Osteoblast (primary cell): ENCODE results near the genes PSMD8 and RYR1.

- CAGE, long polyA plus RNA, result no peak
- RRBS, result no CpG with 5 or more reads among the region's 3 CpGs
These were observed 781 bp upstream of the SPINT2 start for GRCh38 chr19:38263671-38263912.

DNA sequence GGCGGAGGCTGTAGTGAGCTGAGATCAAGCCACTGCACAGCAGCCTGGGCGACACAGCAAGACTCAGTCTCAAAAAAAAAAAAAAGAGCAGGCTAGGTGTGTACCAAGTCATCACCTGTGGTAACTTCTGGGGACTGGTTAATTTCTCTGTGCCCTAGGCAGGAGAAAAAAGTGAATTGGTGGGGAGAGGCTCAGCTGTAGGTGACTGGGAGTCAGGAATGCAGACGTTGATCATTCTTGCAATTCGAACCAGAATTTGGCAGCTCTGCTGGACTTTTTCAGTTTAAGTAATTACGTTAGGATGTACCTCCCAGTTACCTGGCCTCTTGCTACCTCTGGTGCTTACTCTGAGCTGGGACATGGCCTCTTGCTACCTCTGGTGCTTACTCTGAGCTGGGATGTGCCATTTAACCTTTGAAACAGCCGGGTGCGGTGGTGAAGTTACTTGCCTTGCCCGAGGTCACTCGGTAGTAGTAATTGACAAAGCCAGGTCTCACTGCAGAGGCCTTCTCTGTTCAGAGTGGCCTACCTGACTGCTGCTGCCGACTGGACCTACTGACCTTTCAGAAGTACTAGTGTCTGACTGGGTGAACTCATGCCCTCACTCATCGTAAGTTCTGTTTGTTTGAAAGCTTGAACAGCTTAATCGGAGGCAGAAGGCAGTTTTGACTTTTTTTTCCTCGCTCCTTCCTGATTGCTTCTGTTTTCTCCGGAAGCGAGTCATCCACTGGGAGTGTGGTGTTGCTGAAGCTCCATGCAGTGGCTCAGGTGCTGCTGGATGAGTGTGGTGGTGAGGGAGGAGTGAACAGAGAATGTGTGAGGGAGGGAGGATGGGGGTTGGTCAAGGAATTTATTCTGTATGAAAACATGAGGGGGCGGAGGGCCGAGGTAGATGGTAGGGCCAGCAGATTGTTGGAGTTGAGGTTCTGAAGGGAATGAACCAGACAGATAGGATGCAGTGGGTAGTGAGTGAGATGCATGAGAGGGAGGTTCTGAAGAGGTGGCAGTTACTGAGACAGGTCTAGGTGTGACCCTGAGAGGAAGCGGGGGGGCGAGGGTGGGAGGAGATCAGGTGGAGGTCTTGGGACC is 2.6 kb downstream of the SPINT2 start:
- CAGE, long polyA plus RNA, result no peak
- RRBS, result no CpG with 5 or more reads among the region's 19 CpGs

GRCh38 chr19:38290407-38291354 is 13.4 kb upstream of the C19orf33 start:
- CAGE, long polyA plus RNA, result no peak
- RRBS, result no CpG with 5 or more reads among the region's 17 CpGs

- CAGE, long polyA plus RNA, result no peak
- RRBS, result 87% methylated on average over 10 of the region's 61 CpGs
These were observed 952 bp downstream of the C19orf33 start for GRCh38 chr19:38304530-38305876.

- CAGE, long polyA plus RNA, result start-site peak on the plus strand at chr19:38374740-38374805, 8,886 and 5,548 reads in 2 replicates
- RRBS, result 1% methylated on average over 27 of the region's 75 CpGs
These were observed at the start of gene PSMD8 for GRCh38 chr19:38374540-38375652. TSS of gene PSMD8 (plus strand) at chr19:38374571.

GRCh38 chr19:38392773-38393251 is 4.3 kb downstream of the SPRED3 start:
- CAGE, long polyA plus RNA, result no peak
- RRBS, result no CpG with 5 or more reads among the region's 5 CpGs

GRCh38 chr19:38417510-38418429 is 8.2 kb downstream of the RASGRP4 start:
- CAGE, long polyA plus RNA, result no peak
- RRBS, result 4% methylated on average over 5 of the region's 44 CpGs

DNA sequence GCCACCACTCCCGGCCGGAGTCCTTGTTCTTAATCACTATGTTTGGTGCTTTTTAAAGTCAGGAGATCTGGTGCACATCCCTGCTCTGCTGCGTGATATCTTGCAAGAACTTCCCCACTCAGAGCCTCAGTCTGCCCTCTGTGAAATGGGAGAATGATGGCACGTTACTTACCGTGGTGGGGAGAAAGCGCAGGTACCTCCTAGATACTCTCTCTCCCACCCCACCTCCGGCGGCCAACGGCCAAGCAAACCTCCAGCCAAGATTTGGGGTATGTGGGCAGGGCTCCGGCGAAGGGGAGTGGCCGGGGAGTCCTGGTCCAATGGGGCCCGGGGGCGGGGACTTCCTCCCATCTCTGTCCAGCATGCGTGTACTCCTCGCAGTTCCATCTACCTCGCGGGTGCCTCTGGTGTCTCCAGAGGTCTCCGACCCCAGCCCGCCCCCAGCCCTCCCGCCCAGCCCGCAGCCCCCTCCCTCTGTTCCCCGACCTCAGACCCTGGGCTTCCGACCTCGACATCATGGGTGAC is at the start of gene RYR1:
RYR1 (plus strand) TSS at position 378 of the 525 bp plus-strand sequence.
- CAGE, long polyA plus RNA, result no peak
- RRBS, result 3% methylated on average over 4 of the region's 25 CpGs

- CAGE, long polyA plus RNA, result no peak
- RRBS, result no CpG with 5 or more reads among the region's 15 CpGs
These were observed 19.7 kb downstream of the RYR1 start for GRCh38 chr19:38453180-38453587.

DNA sequence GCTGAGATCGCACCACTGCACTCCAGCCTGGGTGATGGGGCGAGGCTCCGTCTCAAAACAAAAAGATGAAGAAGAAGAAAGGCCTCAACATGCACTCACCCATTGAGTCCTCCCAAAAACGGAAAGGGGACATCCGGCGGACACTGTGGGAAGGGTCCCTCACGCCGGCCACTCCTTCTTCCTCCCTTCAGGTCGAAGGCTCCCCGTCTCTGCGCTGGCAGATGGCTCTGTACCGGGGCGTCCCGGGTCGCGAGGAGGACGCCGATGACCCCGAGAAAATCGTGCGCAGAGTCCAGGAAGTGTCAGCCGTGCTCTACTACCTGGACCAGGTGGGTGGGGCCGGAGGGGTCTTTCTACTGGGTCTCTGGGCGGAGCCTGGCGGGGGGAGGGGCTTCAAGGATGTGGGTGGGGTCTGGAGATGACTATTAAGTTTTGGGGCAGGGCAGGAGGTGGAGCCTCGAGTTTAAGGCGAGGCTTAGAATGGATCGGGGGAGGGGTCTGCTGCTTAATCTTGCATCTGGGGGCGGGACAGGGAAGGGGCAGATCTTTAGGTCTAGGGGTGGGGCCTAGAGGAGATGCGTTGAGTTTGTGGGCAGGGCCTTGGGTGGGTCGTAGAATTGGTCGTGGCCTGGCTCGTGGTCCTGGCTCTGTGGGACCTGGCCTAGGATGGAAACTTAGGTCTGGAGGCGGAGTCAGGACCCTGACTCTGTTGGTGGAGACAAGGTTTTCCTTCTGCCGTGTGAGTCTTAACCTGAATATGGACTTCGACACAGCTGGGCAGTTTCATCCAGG is 90.1 kb downstream of the MAP4K1 start:
- CAGE, long polyA plus RNA, result no peak
- RRBS, result 76% methylated on average over 11 of the region's 36 CpGs

GRCh38 chr19:38634536-38634980 is 12.9 kb upstream of the ACTN4 start:
- CAGE, long polyA plus RNA, result no peak
- RRBS, result no CpG with 5 or more reads among the region's 9 CpGs

DNA sequence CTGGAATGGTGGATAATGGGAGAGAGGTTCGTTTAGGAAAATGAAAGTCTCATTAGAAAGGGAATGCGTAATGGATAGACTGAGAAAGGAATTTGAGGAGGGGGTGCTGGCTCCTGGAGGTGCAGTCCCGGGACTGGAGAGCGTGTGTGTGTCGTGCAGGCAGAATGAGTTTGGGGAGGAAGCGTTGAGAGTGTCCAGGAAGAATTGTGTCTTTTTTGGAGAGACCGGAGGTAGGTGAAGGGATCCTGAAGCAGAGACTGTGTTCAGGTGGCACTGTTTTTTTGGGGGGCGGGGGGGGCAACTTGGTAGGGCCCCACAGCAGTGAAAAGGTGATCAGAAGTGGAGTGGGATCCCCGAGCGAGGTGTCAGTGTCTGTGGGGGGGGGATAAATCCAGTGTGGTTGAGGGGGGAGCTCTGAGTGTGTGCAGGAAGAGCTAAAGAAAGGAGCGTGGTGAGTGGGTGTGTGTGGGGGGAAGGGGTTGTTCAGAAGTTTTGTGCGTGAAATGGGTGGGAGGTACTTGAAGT is 1.5 kb downstream of the ACTN4 start:
- CAGE, long polyA plus RNA, result no peak
- RRBS, result 2% methylated on average over 4 of the region's 12 CpGs

GRCh38 chr19:38662518-38662894 is 15.1 kb downstream of the ACTN4 start:
- CAGE, long polyA plus RNA, result no peak
- RRBS, result no CpG with 5 or more reads among the region's 2 CpGs

- CAGE, long polyA plus RNA, result no peak
- RRBS, result no CpG with 5 or more reads among the region's 14 CpGs
These were observed 31.0 kb downstream of the ACTN4 start for GRCh38 chr19:38678302-38679048.

DNA sequence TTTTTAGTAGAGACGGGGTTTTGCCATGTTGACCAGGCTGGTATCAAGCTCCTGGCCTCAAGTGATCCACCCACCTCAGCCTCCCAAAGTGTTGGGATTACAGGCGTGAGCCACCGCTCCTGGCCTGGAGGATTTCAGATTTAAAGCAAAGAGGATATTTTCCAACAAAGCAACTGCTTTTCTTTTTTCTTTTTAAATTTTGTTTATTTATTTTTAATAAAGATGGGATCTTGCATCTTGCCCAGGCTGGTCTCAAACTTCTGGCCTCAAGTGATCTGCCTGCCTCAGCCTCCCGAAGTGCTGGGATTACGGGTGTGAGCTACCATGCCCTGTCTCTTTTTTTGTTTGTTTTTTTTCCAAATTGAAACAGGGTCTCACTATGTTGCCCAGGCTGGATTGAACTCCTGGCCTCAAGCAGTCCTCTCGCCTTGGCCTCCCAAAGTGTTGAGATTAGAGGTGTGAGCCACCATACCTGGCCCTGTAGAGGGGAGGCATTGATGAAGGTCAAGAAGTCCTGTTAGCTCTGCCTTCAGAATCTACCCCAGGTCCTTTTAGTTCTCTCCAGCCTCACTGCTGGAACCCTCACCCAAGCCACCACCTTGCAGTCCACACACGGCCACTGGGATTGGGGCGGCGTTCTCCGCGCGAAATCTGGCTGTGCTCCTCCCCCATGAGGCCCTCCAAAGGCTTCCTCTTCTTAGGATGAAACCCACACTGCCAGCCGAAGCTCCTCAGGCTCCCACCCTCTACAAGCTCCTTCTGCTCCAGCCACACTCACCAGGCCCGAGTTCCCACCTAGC is 34.8 kb downstream of the ACTN4 start:
- CAGE, long polyA plus RNA, result no peak
- RRBS, result no CpG with 5 or more reads among the region's 14 CpGs

GRCh38 chr19:38699635-38700284 is 44.5 kb downstream of the CAPN12 start:
- CAGE, long polyA plus RNA, result no peak
- RRBS, result no CpG with 5 or more reads among the region's 18 CpGs

- CAGE, long polyA plus RNA, result no peak
- RRBS, result no CpG with 5 or more reads among the region's 16 CpGs
These were observed 34.4 kb downstream of the CAPN12 start for GRCh38 chr19:38709775-38710329.

DNA sequence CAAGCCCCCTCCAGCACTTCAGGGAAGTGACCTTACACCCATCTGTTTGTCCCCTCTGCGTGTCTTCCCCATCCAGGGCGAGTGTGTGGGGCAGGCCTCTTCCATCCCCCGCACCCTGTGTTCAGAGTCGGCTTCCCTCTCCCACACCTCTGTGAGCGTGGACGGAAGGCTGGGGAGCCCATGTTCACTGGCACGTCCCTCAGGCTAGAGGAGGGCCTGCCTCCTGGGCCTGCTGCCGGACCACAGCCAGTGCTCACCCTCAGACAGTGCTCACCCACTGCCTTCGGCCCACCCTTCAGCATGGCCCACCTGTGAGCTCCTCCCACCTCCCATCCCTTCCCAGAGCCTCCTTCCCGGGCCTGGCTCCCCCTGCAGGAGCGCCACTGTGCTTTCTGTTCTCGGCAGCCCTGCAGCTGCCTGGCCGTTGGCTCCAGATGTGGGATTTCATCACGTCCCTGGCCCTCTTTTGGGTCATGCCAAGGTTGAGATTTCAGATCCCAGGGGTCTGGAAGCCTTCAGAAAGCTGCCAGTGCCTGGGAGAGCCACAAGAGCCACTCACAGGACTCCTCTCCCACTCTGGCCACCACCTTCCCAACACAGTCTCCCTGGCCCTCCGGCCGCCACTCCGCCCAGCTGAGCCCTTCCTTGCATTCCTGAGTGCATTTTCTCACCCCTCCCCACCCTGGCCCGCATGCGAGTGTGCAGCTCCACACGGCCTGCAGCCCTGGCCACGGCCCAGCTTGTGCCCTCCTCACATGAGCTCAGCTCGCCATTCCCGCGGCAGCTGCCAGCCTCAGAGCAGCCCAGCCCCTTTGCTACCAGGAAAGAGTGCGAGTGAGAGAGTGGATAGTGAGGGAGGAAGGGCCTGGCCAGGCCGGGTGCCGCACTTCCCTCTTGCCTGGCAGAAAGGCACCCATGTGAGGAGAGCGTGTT is 25.3 kb downstream of the CAPN12 start:
- CAGE, long polyA plus RNA, result no peak
- RRBS, result 58% methylated on average over 4 of the region's 28 CpGs

DNA sequence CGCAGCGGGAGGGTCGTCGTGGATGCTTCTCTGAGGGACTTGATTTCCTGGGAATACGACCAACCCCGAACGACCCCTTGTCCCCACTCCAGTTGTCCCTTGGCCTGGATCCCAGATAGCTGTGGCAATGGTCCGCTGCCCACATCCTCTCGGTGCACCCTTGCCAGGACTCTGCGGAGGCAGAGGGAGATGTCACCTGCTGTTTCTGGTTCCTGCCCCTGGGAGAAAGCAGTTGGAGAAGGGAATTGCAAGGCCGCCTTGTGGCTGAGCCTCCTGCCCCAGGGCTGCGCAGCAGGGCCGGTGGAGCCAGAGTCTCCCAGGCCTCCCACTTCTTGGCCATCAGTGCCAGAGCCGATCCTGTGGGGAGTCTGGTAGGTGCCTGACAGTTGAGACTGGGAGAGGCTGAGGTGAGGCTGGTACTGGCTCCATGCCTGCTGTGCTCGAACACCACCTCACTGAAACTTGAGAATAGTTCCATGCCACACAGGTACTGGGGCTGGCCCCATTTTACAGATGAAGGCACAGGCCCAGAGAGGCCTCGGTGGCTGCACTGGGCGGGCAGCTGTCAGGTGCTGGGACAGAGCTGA is 24.0 kb downstream of the CAPN12 start:
- CAGE, long polyA plus RNA, result no peak
- RRBS, result no CpG with 5 or more reads among the region's 17 CpGs

GRCh38 chr19:38722007-38722700 is 22.1 kb downstream of the CAPN12 start:
- CAGE, long polyA plus RNA, result no peak
- RRBS, result no CpG with 5 or more reads among the region's 15 CpGs